Omental fat pad (tissue), 4 donors: Measurements from ENCODE around the gene LRRC52.

DNA sequence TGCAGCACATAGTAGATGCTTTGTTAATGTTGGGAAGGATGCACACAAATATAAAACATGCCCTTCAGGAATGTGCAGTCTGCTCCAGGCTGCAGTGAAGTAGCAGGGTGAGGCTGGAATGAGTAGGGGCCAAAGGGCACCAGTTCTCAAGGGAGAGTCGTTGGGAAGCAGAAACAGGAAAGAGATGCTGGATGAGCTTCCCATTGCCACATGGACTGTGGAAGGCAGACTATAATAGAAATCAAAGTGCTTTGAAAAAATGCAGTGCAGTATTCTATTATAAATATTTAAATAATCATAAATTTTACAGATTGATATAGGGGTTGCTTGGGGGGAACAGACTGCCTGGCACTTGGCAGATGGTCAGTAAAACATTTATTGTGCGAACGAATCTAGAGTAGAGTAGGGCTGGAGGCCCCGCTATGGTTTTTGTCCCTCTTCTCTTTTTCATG, 127.0 kb downstream of the NOS1AP start:
- PRO-cap, result no peak
- RAMPAGE, long total RNA, 4 experiments, result no peak in any of the 4 experiments

- PRO-cap, result no peak
- RAMPAGE, long total RNA, 4 experiments, result no peak in any of the 4 experiments
Observed at GRCh38 chr1:162196965-162197501, 127.5 kb downstream of the NOS1AP start.

DNA sequence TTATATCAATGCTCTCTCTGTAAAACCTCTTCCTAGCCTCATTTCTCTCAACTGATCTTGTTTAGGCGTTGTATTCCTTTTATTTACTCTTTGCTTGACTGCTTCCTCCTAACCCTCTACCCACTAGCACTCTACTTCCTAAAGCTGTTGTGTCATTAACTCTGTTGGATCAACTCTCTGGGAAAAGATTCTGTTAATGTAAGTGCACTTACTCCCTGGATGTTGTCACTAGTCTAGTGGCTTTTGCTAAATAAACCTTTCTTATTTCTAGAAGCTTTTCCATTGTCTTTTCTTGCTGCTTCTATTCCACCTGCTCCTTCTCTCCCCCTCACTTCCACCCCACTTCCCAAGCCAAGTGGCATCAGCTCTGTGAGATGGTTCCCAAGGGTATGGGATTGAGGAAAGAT, 6.4 kb downstream of the SPATA46 start:
- PRO-cap, result no peak
- RAMPAGE, long total RNA, 4 experiments, result no peak in any of the 4 experiments

DNA sequence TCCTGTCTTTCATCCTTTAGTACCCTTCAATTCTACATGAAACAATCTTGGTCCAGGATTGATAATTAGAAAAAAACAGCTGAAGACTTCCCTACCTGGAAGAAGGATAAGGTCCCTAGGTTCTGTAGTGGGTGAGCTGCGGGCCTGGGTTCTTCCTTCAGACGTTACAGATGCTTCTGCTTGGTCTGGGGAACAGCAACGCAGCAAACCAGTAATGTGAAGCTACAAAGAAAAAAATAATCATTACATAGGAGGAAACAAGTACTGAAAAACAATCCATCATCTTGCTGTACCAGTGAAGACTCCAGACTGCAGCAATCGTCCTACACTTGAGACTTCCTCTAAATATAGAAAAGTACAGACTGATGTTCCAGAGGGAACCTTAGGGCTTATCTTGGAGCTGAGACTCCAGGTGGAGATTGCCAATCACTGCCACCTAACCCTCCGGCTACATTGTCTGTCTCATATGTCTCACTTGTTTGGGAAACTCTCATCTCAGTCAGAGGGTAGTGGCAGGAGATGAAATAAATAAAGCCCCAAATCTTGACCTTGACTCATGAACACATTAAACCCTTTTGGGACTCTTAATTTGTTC, 9.5 kb upstream of the UHMK1 start:
- PRO-cap, result no peak
- RAMPAGE, long total RNA, 4 experiments, result no peak in any of the 4 experiments

- PRO-cap, result no peak
- RAMPAGE, long total RNA, 4 experiments, result no peak in any of the 4 experiments
Observed at GRCh38 chr1:162552158-162552804, 9.2 kb upstream of the UAP1 start.

DNA sequence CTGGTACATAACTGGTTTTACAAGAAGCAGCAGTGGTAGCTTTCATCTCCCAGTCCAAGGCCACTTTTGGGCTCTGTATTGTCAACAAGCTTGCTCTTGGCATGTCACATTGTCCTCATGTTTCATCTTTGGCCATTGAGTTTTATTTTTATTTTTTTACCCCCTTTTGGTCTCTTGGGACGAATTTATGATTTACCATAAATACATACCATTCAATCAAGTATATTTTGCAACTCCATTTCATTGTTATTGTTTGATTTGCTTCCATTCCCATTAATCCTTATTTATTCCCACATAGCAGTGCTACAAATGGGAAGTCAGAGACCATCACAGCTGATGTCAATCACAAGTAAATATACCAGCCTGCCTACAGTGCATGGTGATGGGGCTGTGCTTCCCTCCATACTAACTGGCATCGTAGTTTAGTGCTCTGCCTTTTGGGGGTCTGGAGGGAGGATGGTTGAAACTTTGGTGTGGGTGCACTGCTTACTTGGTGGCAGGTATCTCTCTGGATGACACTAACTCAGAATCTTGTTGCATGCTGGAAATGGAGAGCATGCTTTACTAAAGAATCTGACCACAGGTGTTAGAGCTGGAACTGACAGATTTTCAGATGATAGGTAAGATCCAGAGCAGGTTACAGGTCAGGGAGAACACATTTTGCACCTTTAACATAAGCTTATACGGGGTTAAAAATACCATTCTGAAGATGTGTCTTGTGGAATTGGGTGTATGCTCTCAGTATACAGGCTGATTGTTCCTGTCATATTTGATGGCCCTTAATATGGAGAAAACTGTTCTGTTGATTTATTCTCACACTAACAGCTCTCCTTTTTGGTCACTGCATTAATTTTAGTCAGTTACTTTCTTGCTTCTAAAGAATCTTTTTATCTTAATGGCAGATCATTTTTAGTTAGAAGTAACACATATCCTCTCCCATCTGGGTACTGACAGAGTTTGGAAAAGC, 31.2 kb downstream of the UAP1 start:
- PRO-cap, result no peak
- RAMPAGE, long total RNA, 4 experiments, result no peak in any of the 4 experiments

- PRO-cap, result no peak
- RAMPAGE, long total RNA, 4 experiments, result no peak in any of the 4 experiments
Observed at GRCh38 chr1:164573903-164574524, 15.0 kb downstream of the PBX1 start.

DNA sequence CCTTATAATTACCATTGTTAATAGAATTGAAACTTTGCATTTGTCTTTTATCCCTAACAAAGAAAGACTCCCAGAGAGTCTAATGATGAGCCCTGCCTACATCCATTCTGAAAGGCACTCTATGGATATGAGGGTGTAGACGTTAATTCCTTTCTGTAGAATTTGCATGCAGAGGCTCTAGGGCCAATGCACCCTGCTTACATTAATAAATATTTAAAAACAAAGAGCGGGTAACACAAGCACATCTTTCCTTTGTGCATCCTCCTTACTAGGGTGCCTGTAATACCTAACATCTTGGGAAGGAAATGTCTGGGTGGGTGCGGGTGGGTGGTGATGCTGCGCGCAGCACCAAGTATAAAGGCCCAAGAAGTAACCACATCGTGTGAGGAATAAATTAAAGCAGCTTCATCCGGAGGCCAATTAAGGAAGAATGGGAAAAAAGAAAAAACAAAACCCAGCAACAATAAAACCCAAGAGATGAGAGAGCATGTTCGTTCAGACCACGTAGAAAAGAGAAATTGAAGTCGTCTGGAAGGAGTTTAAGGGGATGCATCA, 16.7 kb downstream of the PBX1 start:
- PRO-cap, result no peak
- RAMPAGE, long total RNA, 4 experiments, result no peak in any of the 4 experiments

DNA sequence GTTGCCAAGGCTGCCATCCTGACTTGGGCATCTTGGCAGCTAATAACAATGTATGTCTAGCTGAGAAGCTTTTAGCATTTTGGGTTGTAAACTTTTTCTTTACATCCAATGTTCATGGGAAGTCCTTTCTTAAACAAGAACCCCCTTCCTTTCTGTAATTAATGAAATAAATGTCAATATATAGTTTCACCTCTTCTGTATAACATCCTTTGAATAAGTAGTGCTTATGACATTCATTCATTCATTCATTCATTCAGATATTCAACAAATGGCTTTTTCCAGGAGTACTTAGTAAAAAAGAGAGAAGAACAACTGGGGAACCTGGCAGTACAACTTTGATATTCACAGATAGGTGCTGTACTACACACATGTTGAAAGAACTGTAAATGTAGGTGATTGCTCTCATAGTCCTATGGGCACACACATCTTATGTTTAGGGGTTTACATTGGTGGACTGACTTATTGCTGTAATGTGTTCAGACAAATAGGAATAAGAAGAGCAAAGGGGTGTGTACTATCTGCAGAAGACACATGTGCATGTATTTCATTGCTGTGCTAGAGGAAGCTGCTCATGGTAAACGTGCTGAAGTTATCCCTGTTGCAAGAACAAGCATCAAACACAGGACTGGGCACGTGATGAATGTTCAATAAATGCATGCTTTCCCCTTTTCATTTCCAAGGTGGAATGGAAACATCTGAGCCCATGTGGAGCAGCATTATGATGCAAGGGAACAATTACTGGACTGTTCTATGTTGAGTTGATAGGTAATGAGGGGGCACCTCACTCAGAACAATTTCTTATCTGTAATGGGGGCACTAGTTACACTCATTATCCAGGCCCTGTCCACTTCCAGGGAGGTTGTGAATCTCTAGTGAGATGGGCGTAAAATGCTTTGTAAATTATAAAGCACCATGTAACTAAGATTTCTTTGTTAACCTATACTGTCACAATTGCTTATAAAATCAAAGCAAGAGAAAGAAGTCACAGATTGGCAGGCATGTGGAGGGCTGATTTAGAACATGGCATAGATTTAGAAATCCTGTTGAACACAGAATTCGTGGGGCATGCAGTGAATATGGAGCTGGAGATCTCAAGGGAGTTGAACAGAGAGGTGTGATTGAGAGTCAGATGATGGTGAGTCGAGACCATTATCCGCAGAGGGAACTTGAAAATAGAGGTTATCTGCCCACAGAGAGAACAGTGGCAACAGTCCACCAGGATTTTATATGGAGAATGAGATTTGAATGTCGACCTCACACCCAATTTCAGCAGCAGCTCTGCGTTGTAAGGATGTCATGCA, 27.2 kb downstream of the PBX1 start:
- PRO-cap, result no peak
- RAMPAGE, long total RNA, 4 experiments, result no peak in any of the 4 experiments

DNA sequence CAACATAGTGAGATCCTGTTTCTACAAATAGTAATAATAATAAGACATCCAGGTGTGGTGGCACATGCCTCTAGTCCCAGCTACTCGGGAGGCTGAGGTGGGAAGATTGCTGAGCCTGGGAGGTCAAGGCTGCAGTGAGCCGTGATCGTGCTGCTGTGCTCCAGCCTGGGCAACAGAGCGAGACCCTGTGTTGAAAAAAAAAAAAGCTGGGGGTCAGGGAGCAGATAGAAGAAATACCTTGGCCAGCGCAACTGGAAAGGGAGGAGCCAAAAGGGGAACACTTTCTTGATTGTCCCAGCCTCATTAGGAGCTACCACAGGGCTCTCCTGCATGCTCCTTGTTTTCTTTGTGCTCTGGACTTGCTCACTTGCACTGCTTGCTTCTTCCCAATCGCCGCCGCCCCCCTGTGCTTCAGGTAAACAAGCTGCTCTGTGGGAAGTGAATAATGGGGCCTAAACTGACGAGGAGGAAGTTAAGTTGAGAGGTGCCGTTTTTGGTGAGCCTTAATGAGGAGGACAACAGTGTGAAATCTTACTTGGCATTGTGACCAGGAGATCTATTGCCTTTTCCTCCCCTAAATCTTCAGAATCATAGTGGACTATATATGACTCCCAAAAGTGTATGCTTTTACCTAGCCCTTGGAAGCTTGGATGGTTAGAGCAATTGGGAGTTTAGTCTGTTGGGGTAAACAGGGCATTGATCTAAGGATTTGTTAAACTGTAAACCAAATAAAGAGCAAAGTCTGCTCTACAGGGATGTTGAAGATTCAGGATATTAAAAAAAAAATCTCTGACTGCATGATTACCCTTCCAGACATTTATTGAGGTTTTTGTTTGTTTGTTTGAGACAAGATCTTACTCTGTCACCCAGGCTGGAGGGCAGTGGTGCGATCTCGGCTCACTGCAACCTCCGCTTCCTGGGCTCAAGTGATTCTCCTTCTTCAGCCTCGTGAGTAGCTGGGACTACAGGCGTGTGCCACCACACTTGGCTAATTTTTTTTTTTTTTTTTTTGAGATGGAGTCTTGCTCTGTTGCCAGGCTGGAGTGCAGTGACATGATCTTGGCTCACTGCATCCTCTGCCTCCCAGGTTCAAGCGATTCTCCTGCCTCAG, 31.4 kb downstream of the PBX1 start:
- PRO-cap, result no peak
- RAMPAGE, long total RNA, 4 experiments, result no peak in any of the 4 experiments

- PRO-cap, result no peak
- RAMPAGE, long total RNA, 4 experiments, result no peak in any of the 4 experiments
Observed at GRCh38 chr1:164602484-164603250, 43.7 kb downstream of the PBX1 start.

GRCh38 chr1:164648049-164648760, 89.2 kb downstream of the PBX1 start:
- PRO-cap, result no peak
- RAMPAGE, long total RNA, 4 experiments, result no peak in any of the 4 experiments

- PRO-cap, result no peak
- RAMPAGE, long total RNA, 4 experiments, result no peak in any of the 4 experiments
Observed at GRCh38 chr1:164677555-164677948, 118.6 kb downstream of the PBX1 start.

DNA sequence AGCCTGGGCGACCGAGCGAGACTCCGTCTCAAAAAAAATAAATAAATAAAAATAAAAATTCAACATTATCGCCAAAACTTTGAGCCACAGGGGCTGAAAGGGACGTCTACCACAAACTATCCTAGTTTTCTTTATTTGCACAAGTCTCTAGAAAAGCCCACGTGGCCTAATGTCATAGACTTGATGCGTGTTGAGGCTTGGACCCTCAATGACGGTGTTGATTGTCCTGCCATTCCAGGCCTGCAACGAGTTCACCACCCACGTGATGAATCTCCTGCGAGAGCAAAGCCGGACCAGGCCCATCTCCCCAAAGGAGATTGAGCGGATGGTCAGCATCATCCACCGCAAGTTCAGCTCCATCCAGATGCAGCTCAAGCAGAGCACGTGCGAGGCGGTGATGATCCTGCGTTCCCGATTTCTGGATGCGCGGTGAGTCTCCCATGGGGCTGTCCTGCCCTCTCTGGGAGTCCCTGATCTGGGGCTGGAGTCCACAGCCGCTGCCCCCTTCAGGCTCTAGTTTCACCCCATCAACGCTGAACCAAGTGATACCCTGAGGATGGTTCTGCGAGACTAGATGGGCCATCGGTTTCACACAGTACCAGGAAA, 240.6 kb downstream of the PBX1 start:
- PRO-cap, result no peak
- RAMPAGE, long total RNA, 4 experiments, result no peak in any of the 4 experiments

DNA sequence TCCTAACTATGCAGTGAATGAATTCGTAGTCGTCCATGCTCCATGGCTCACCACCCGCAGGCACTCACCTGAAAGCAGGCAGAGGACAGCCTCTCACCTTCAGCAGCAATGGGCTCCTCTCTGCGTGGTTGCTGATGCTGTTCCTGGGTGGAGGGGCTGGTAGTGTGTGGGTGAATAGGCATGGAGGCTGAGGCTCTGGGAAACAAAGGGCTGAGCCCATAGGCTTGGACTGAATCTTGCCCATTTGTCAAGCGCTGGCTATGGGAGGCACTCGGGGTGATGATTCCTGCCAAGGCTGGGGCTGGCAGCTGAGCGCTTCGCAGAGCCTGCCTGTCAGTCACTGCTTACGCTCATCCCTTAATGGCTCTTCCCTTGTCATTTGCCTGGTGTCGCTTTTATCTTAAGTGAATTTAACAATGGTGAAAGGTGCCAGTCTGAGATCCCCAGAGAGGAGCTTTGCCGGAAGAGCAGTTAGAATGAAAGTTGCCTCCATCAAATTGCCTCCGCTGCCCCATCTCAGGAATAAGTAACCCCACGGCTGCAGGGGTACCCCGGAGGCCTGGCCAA, 353.3 kb downstream of the PBX1 start:
- PRO-cap, result no peak
- RAMPAGE, long total RNA, 4 experiments, result no peak in any of the 4 experiments

- PRO-cap, result no peak
- RAMPAGE, long total RNA, 4 experiments, result no peak in any of the 4 experiments
Observed at GRCh38 chr1:165253747-165254146, 102.8 kb downstream of the LMX1A start.

GRCh38 chr1:165436901-165437272, 8.0 kb downstream of the RXRG start:
- PRO-cap, result no peak
- RAMPAGE, long total RNA, 4 experiments, result no peak in any of the 4 experiments

DNA sequence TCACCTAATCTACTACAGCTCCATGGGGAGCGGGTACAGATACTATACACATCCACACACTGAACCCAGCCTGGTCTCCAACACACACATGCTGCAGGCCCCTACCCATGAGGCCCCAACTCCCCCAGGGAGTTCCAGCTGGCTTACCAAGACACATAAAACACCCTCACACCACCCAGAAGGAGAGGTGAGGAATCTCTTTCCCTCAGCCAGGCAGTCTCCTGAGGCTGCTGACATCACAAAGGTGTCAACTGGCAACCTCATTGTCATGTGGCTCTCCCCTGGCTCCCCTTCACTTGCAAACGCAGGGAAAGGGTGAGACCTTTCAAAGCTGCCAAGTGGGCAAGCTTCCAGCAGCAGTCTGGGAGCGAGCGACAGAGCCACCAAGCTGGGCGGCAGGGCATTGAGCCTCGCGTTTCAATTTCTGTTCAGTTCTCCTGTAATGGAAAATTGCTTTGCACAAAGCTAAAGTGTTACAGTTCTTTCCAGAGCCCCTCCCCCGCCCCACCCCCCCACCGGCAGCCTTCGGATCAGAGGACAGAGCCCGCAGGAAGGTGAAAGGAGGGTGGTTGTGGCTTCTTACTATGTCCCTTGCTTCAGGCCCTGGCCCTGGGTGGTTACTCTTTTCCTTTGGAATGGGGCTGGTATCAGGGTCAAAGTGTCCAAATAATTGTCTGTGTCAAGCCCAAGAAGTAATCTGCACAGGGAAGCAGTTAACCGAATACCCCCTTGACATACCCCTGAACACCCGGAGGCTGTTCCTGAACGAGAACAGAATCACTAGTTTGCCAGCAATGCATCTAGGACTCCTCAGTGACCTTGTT, at the start of gene LRRC52:
LRRC52 (plus strand) TSS at position 288 of the 824 bp plus-strand sequence.
- PRO-cap, result no peak
- RAMPAGE, long total RNA, 4 experiments, result no peak in any of the 4 experiments

DNA sequence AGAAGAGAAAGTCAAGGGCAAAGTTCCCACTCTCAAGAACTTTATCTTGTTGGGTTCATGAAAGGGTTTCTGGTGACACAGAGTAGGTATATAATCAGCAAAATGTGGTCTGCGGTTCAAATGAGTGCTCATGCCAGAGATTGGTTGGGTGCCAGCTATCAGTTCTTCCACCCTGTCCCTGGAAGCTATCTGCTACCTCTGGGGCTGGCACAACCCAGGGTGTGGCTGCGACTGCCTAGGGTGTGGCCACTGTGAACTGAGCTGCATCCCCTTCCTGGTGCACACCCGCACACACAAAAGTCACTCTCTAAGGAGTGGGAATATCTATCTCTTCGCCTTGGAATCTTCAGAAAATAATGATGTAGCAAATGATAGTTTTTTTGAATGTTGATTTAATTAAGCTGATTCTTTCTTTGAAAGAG, 15.0 kb downstream of the MGST3 start:
- PRO-cap, result no peak
- RAMPAGE, long total RNA, 4 experiments, result no peak in any of the 4 experiments

DNA sequence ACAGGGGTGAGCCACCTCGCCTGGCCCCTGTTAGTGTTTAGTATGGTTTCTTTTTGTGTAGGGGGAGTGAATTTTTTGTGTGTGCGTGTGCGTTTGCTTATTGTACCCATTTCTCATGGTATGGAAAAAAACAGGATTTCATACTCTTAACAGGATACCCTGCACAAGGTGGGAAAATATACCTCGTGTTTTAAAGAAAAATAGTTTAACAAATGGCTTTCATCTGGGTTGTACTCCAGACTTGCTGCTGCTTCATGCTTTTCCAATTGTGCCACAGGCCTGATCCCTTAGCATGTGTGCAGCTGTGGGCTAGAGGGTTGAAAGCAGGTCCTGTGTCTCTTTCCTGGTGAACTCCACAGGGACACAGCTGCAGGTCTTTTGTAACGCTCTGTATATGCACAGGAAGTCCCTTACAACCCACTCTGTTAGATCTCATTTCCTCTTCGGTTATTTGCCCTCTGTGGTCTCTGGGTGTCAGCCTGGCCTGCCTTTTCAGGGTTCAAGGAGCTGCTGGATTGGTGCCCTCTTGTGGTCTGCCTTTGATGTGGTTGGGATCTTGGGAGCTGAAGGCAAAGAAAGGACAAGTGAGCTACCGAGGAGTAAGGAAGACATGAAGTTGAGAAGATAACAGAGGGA, 43.8 kb downstream of the UCK2 start:
- PRO-cap, result no peak
- RAMPAGE, long total RNA, 4 experiments, result no peak in any of the 4 experiments